Natural killer cell (primary cell): Measurements from ENCODE around the gene DAPL1.

- PRO-cap = no peak
Measured at GRCh38 chr2:157052939-157053307, 204.6 kb upstream of the GALNT5 start.

GRCh38 chr2:157258297-157259144 is 1.0 kb downstream of the GALNT5 start:
- PRO-cap = no peak

DNA sequence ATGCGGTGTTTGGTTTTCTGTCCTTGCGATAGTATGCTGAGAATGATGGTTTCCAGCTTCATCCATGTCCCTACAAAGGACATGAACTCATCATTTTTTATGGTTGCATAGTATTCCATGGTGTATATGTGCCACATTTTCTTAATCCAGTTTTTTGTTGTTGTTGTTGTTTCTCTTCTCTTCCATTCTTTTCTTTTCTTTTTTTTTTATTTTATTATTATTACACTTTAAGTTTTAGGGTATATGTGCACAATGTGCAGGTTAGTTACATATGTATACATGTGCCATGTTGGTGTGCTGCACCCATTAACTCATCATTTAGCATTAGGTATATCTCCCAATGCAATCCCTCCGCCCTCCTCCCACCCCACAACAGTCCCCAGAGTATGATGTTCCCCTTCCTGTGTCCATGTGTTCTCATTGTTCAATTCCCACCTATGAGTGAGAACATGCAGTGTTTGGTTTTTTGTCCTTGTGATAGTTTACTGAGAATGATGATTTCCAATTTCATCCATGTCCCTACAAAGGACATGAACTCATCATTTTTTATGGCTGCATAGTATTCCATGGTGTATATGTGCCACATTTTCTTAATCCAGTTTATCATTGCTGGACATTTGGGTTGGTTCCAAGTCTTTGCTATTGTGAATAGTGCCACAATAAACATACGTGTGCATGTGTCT is 46.4 kb downstream of the CYTIP start:
- PRO-cap = no peak

GRCh38 chr2:157404069-157404784 is 39.7 kb downstream of the CYTIP start:
- PRO-cap = no peak

DNA sequence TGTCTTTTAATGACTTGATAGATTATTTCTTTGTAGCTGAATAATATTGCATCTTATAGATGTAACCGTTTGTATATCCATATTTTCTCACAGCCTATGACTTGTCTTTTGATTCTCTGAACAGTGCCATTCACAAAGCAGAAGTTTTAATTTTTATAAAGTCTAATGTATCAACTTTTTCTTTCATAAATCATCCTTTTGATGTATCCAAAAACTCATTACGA is 34.0 kb downstream of the CYTIP start:
- PRO-cap = no peak

GRCh38 chr2:157415542-157416359 is 28.1 kb downstream of the CYTIP start:
- PRO-cap = no peak

DNA sequence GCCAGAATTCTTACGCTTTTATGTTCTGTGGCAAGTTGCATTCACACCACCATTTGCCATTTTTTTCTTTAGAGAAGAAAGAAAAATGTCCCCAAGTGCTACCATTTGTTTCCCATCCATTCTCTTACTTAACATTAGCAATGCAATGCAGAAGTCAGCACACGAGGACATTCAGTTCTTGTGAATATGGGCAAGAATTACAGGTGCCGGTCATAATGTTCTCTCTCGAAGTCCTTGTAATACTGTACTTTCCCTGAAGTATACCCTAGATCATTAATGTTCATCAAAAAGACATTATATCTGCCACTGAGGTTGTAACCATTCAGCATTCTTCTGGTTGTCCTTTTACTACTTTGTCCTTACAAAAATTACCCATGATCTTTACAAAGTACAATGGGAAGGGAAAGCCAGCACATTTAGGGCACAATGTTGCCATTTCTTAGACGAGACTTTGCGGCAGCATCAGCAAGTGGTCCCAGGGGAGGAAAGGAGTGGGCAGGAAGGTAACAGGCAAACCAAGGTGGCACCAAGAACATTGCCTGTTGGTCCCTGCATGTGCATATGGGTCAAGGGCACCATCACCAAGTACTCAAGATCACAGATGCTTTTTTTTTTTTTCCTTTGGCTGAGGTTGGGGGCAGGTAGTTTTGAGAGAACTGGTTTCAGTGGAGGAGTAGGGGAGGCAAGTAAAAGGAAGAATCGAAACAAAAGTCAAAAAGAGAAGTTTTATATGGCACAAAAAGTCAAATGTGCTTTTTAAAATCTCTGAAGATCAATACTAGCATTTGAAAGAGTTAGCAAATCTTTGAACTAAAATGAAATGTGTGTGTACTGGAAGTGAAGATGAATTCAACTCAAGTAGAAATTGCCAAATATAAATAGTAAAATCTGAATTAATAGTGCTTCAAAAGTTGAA is 655 bp upstream of the CYTIP start:
- PRO-cap = no peak

GRCh38 chr2:157818114-157818735 is 57.9 kb downstream of the ACVR1 start:
- PRO-cap = no peak

DNA sequence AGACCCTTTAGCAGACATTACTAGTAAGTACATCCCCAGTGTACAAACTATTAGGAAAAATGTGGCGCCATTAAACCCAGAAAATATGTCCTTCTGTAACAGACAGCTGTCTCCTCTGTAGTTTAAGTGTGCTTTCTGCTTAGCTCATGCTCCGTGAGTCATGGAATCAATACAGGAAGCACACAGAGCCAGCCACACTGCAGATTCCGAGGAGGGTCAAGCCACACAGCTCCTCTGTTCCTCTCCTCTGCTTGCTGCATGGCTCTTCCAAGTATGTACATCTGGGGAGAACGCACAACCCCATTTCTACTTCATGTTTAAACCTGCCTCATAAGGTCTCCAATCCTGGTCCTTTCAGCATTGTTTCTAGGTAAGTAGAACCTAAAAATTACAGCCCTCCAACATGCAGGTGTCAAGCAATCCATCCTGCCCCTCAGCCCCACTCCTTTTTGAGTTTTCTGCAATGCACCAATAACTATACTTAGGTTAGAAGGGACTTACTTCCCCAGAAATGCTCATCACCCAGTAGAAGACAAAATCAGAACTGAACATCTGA is 37.6 kb downstream of the ACVR1 start:
- PRO-cap = no peak

- PRO-cap = no peak
Measured at GRCh38 chr2:157859338-157860281, 16.5 kb downstream of the ACVR1 start.

- PRO-cap = no peak
Measured at GRCh38 chr2:157895219-157895505, 19.0 kb upstream of the ACVR1 start.

DNA sequence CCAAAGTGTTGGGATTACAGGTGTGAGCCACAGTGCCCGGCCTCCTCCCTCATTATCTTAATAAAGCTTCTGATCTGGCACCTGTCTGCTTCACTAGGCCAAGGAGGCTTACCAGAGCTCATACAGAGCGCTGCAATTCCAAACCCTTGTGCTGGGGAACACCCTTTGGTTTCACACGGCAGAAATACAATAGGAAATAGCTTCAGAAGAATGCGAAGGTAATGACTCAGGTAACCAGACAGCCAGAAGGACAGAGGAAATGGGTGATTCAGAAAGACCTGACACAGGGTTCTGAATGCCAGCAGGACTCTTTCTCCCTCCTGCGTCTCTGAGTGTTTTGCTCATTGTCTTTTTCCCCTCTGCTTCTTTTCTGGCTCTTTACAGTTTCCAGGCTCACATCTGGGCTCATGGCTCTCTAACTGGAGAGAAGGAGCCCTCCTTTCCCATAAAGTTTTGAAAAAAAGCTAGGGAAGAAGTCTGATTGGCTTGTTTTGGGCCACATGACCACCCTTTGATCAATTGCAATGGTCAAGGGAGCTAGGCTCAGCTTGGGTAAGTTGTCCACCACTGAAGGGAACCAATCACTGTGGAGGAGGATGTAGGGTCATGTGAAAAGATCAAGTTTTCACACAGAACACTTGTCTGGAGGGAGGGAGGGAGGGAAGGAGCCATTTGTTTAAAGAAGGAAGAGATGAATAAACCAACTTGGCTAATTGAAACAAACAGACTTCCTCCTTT is 90.5 kb upstream of the UPP2 start:
- PRO-cap = no peak

DNA sequence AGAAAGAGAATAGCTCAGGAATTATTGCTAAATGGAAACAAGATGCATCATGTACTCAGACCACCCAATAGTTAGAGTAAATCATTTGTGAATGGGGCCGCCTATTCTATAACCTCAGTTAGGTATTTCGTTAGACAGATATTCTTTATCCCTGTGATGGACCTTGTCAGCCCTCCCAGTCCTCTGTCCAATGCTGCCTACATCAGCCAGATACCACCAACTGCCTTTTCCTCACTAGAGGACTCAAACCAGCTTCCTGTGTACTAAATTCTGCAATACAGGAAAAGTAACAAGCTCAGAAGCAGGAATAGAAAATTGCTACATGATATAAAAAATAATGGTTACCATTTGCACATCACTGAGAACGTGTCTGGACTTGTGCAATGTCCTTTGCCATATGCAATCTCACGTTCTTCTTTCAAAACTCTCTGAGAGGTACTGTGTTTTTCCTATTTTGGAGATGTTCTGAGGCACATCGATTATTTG is 12.0 kb downstream of the UPP2 start:
- PRO-cap = no peak

GRCh38 chr2:158131782-158132707 is 30.4 kb downstream of the UPP2 start:
- PRO-cap = no peak

GRCh38 chr2:158458601-158459097 is 1.9 kb downstream of the PKP4 start:
- PRO-cap = no peak

DNA sequence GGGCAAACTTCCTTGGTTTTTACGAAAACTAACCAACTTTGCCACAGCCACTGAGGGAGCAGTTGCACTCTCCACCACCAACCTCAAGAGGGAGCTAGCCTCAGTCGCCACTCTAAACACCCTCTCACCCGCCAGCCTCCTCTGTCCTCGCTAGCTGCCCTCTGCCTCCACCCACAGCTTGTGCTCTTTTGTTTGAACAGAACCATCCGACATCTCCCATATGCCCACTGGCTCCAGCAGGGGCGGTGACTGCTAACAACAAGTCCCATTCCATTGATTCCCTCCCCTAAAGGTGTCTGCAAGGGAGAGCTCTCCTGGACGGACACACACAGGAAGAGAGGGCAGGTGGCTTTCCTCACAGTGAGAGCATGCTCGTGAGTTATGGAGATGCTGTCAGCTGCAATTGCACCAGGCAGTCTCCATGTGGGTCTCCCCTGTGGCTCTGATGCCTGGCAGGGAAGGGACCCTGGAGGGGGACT is 70.8 kb upstream of the DAPL1 start:
- PRO-cap = no peak

- PRO-cap = no peak
Measured at GRCh38 chr2:158795029-158795553, at the start of gene DAPL1. Gene DAPL1, plus strand, starts transcription at chr2:158795317.

DNA sequence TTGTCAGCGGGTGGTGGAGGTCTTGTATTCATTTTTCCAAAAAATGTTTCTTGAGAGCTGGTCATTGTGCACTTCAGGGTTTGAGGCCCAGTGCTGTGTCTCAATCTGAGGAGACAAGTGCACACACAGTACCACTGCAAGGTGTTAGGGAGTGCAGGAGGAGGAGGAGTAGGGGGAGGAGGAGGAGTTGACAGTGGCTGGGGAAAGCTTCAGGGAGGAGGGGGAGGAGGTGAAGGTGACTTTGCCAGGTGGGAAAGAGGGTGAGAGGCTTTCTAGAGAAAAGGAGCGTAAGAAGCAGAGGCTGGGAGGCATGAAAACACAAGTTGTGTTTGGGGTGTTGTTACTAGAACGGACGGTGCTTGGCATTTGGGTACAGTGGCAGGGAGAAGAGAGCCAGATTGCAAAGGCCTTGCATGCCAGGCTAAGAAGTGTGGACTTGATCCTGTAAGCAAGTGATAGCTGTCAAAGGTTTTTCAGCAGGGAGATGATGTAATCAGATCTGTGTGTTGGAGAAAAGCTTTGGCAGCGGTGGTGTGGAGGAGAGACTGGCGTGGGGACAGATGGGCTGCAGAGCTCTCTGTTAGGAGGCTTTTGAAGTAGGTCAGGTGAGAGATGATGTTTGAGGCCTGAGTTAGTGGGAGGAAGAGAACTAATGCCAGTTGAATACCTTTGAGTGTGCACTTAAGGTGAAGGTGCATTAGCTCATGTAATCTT is 16.2 kb downstream of the TANC1 start:
- PRO-cap = no peak

- PRO-cap = no peak
Measured at GRCh38 chr2:159262939-159263485, 23.5 kb downstream of the WDSUB1 start.

GRCh38 chr2:159382341-159383087 is 96.0 kb upstream of the WDSUB1 start:
- PRO-cap = no peak